ENCODE data around the genes ELF1 and AKAP11.

GRCh38 chr13:40664966-40665441, 1.4 kb downstream of the FOXO1 start:
- RRBS = under 1% methylated on average over 12 of the region's 56 CpGs

- RRBS = 4% methylated on average over 18 of the region's 94 CpGs
These were observed 836 bp downstream of the FOXO1 start for GRCh38 chr13:40665442-40666167.

- RRBS = no CpG with 5 or more reads among the region's 5 CpGs
These were observed 60.6 kb downstream of the ELF1 start for GRCh38 chr13:40958468-40959044.

- RRBS = no CpG with 5 or more reads among the region's 5 CpGs
These were observed at the start of gene ELF1 for GRCh38 chr13:41018851-41019595. Gene ELF1 (minus strand): TSS chr13:41019316.

DNA sequence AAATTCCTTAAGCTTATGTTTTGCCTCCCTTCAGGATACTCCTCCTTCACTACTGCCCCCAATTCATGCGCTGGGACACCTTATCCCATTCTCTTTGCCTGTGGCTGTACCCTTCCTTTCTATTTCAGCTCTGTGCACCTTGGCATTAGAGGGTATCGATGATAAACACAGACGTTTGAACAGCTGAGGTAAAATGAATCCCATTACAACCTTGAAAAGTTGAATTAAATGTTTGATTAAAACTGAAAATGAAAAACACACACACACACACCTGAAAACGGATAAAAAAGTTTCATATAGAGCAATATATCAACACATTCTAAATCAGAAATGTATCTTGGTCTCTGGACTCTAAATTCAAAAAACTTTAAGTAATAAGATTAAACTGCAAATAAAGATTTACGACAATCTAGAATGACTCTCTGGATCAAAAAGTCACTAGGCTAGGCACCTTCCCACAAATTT, 10.0 kb upstream of the WBP4 start:
- RRBS = no CpG with 5 or more reads among the region's 5 CpGs

GRCh38 chr13:41355838-41356687, 45.0 kb downstream of the NAA16 start:
- RRBS = no CpG with 5 or more reads among the region's 15 CpGs

- RRBS = no CpG with 5 or more reads among the region's 61 CpGs
These were observed 933 bp downstream of the RGCC start for GRCh38 chr13:41458042-41458923.

DNA sequence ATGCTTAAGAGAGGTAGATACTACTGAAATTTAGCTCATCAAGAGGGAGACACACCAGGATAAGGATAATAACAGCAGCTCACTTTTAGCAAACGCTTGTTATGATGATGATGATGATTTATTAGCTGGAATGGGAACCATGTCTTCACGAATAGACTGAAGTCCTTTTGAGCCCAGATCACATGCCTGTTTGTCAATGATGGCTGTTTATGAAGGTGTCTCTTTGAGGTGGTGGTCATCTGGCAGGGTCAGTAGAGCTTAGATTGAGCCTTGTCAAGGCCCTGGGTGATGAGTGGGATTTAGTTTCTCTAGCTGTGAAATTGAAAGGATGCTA, 3.0 kb downstream of the RGCC start:
- RRBS = no CpG with 5 or more reads among the region's 2 CpGs

DNA sequence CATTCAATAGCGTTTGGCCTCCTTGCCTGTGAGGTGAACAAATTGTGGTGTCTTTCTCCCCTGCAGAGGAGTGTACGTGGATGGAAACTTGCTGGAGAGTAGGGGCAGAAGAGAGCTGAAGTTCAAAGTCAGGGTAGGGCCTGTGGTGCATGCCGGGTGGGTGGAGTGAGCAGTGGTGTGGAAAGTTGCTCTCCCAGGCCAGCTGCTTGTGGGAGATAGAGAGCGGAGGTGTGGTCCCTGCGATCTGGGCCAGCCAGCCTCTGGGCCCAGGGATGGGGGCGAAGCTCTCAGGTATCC, 6.5 kb downstream of the RGCC start:
- RRBS = no CpG with 5 or more reads among the region's 6 CpGs

- RRBS = no CpG with 5 or more reads among the region's 5 CpGs
These were observed 197.5 kb downstream of the RGCC start for GRCh38 chr13:41654981-41655180.

DNA sequence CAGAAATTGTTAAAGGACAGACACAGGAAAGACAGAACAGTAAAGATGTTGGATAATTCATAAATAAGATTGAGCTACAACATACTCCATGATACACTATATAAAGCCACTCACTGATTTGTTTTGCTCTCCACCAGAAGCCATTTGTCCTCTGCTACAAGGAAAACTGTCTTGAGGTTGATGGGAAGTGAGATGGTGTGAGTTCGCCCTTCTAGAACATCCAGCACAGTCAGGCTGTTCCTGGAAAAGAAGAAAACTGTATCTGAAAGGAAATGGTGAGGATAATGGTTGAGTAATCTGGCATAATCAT, 233.8 kb downstream of the RGCC start:
- RRBS = no CpG with 5 or more reads among the region's 1 CpG

- RRBS = no CpG with 5 or more reads among the region's 5 CpGs
These were observed 5.3 kb downstream of the VWA8 start for GRCh38 chr13:41955660-41956050.

DNA sequence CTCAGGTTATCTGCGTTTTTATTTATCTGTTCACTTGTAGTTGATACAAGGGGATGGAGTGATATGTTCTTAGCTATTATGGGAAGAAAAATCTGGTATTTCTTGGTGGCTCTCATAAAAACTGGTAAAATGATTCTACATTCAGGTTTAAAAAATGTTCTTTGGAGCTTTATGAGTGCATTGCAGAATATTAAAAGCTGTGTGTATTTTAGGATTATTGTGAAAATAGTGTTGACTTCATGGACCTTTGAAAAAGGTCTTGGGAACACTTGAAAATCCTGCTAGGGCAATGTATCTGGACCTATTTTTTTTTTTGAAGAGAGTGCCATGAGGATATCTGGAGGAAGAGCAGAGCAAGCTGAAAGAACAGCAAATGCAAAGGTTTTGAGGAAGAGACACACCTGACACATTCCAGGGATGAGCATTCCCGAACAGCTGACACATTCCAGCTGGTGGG, 14.5 kb downstream of the DGKH start:
- RRBS = no CpG with 5 or more reads among the region's 2 CpGs

- RRBS = no CpG with 5 or more reads among the region's 9 CpGs
These were observed 15.7 kb downstream of the DGKH start for GRCh38 chr13:42063937-42064689.

DNA sequence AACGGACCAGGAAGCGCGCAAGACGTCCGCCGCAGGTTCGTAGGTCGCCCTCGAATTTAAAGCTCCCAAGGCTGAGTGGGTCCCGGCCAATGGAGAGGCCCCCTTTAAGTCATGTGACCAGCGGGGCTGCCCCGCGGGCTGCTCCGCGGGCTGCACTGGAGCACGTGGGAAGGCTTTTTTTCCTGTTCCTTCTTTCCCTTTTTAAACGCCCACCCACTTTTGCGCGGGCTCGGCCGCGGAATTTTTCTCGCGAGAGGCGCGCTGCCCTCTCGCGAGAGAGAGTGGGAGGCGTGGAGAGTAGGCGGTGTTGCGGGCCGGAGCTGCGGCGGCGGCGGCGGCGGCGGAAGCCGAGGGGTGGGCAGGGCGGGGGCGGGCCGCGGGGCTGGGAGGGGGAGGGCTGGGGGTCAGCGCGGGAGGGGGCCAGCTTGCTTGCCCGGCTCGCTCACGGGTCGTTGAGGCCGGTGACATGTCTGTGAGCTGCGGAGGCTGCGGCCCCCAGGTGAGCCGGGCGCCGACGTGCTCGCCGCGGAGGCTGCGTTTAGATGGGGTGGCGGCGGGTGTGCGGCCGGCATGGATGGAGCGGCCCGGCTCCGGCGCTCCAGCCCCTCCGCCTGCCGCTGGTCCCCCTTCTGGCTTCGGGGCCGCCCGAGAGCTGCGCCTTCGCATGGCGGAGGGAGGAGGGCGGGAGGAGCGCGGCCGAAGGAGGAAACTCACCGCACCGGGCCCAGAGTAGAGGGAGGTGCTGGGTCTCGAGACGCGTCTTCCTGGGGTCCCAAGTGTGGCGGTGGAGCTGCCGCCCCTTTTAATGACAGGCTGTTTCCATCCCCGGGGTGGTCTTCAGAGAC, at the start of gene AKAP11:
Gene AKAP11, plus strand, starts transcription at position 423 of the 845 bp plus-strand sequence.
- RRBS = 4% methylated on average over 19 of the region's 89 CpGs

DNA sequence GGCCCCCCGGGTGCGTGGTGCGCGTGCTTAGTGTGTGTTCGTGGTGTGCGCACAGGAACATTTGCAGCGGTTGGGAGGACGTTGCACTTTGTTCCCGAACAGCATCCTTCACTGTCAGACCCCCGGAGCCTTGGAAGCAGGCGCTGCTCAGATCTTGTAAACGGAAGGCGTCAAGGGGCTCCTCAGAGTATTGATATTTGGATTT, 525 bp downstream of the AKAP11 start:
- RRBS = 3% methylated on average over 7 of the region's 13 CpGs

GRCh38 chr13:42354951-42355504, 83.1 kb downstream of the AKAP11 start:
- RRBS = no CpG with 5 or more reads among the region's 4 CpGs

DNA sequence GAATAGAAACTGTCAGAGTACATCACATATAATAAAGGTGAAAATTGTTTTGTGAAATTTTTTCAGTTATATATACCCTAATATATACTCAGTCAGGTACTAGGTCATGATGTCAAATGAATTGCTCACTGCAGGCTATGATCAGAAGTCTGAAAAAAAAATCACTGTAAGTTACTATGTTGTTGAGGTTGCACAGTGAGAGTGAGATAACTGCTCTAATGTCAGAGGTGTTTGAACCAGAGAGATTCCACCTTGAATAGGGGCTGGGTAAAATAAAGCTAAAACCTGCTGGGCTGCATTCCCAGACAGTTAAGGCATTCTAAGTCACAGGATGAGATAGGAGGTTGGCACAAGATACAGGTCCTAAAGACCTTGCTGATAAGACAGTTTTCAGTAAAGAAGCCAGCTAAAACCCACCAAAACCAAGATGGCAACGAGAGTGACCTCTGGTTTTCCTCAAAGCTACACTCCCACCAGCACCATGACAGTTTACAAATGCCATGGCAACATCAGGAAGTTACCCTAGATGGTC, 10.2 kb downstream of the EPSTI1 start:
- RRBS = no CpG with 5 or more reads among the region's 1 CpG

DNA sequence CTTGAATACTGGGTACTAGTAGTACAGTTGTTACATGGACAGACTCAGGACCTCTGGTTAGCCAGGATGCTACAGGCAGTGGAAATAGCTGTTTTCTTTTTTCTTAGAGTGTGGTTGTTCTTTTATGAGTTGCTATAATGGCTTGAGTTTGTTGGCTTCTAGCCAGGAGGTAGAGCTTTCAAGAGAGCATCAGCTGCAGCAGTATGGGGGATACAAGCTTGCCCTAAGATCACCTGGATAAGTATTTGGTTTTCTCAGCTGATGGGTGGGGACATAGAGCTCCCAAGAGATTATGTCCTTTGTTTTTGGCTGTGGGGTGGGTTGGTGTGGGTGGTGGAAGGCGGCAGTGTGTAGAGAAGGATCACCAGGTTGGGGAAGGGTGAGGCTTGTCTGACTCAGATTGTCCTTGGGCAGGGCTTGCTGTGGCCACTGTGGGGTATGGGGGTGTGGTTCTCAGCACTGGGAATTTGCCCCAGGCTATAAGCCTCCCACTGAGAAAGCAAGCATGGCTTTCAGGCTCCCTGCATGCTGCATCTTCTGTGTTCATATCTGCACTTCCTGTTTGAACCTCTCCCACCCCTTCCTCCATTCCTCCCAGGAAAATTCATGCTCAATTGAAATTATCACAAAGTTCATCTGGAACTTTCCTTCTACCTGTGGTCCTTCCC, 34.8 kb downstream of the DNAJC15 start:
- RRBS = no CpG with 5 or more reads among the region's 1 CpG